Endodermal cell (in vitro differentiated cells): ENCODE data around the genes PIM3 and PANX2.

DNA sequence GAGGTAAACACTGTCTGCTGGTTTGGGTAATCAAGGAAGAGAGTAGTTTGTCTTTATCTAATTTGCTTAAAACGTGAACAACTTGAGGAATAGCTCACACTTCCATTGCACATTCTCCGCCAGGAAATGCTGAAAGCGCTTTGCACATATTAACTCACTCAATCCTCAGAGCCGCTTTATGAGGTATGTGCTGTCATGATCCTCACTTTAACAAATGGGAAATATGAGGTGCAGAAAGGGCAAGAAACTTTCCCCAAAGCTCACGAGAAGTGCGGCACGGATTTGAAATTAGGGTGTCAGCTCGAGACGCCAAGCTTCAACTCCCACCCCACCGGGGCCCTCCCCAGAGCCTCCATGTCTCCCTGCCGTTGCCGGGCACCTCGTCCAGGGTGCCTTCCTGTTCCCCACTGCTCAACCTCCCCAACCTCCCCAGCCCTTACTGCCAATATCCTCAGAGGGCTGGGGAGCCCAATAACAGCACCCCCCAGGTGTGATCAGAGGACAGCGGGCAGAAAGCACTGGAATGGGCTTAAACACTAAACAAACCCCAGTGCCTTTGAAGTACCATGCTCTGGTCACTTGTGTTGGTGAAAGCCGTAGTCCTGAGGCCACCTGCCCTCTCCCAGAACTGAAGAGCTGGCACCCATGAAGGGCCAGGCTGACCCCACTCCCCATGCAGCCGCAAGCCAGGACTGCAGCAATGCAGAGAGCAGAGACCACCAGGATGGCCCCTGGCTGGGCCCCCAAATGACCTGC is 390.5 kb upstream of the TAFA5 start:
- PRO-cap = no peak

GRCh38 chr22:48357150-48357631 is 132.2 kb upstream of the TAFA5 start:
- PRO-cap = bidirectional peak, plus-strand start at chr22:48357506, minus-strand start at chr22:48357337

DNA sequence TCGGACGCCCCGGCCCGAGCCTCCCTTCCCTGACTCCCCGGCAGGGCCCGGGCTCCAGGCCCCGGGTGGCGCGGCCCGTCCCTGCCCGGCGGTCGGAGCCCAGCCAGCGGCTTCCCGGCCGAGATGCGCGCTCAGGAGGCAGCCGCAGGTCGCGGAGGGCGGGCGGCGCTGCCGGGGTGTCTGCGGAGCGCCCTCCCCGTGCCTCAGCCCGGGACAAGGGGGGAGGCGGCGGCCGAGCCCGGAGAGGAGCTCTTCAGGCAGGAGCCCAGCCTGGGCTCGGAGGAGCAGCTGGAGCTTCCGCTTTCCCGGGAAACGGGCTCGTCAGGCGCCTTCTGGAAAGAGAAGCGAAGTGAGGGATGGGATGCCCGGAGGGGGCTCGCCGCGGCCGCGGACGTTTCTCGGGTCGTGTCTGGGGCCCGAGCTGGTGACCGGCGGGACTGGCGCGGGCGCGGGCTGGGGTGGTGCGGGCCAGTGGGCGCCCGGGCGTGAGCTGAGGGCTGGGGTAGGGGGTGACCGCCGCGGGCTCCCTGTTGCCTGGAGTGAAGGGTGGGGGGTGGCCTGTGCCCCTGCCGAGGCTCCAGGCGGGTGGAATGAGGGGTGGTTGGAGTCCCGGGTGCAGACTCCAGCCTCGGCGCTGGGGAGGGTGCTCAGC is 685 bp downstream of the TAFA5 start:
- PRO-cap = no peak

- PRO-cap = no peak
These were observed 165.1 kb downstream of the TAFA5 start for GRCh38 chr22:48654395-48654990.

GRCh38 chr22:49015808-49016227 is 526.5 kb downstream of the TAFA5 start:
- PRO-cap = no peak

GRCh38 chr22:49657253-49658229 is 170.1 kb downstream of the BRD1 start:
- PRO-cap = no peak

GRCh38 chr22:49659735-49660411 is 167.8 kb downstream of the BRD1 start:
- PRO-cap = no peak

DNA sequence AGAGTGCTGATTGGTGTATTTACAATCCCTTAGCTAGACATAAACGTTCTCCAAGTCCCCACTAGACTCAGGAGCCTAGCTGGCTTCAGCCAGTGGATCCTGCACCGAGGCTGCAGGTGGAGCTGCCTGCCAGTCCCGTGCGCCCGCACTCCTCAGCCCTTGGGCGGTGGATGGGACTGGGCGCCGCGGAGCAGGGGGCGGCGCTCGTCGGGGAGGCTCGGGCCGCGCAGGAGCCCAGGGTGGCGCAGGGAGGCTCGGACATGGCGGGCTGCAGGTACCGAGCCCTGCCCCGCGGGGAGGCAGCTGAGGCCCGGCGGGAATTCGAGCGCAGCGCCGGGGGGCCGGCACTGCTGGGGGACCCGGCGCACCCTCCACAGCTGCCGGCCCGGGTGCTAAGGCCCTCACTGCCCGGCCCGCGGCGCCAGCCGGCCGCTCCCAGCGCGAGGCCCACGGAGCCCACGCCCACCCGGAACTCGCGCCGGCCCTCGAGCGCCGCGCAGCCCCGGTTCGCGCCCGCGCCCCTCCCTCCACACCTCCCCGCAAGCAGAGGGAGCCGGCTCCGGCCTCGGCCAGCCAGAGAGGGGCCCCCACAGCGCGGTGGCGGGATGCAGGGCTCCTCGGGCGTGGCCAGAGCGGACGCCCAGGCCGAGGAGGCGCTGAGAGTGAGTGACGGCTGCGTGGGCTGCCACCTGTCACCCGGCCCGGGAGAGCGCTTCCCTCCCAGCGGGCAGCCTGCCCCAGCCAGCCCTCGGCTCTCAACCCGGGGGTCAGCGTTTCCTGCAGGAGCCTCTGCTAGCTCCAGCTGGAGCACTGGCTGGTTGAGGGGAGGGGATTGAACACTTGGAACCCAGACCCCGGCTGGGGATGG is 157.4 kb downstream of the BRD1 start:
- PRO-cap = unidirectional peak, plus-strand start at position 92 of the sequence

- PRO-cap = no peak
These were observed 23.7 kb downstream of the BRD1 start for GRCh38 chr22:49803844-49804575.

DNA sequence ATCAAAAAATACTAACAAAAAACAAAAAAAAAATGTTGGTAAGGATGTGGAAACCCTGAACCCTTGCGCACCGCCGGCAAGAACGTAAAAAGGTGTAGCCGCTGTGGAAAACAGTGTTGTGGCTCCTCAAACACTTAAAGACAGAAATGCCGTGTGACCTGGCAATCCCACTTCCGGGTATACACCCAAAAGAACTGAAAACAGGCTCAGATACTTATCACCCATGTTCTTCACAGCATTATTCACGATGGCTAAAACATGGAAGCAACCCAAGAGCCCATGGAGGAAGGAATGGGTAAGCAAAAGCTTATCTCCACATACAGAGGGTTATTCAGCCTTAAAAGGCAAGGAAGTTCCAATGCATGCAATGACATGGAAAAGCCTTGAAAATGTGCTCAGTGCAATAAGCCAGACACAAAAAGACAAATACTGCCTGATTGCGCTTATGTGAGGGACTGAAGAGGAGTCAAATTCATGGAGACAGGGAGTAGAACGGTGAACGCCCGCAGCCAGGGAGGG is 19.6 kb downstream of the BRD1 start:
- PRO-cap = no peak

- PRO-cap = no peak
These were observed 12.0 kb downstream of the BRD1 start for GRCh38 chr22:49815572-49816101.

DNA sequence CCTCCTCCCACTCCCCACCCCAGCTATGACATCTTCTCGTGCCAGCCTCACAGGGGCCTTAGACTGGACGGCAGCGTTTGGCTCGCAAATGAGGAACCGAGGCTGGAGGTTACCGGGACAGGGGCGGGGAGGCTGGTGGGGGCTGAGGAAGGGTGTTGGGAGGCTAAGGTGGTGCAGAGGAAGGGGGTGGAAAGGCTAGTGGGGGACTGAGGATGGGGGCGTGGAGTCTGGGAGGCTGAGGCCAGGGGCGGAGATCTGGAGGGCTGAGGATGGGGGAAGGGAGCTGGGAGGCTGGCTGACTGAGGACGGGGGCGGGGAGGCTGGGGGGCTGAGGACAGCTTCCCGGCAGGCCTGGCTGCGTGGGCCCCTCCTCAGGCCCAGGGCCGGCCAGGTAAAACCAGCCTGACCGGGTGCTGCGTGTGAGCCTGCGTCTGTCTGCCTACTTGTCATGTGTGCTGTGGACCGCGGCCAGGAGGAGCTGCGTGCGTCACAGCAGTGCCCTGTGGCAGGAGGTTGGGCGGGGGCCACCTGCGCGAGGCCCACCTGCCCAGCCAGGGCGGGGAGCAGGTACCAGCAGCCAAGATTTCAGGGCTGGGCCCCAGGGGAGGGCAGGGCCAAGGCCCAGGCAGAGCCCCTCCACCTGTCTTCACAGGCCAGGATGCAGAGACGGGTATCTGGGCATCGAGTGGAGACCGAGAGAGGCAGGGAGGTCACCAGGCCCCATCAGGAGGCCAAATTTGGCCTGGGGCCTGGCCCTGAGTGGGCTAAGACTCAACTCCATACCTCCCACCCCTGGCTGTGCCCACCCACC is 9.4 kb upstream of the PIM3 start:
- PRO-cap = no peak

- PRO-cap = bidirectional peak, plus-strand start at chr22:49960776, minus-strand start at chr22:49960648
These were observed at the start of gene PIM3 for GRCh38 chr22:49960539-49961658. TSS of gene PIM3 (plus strand) at chr22:49960772.

- PRO-cap = no peak
These were observed 5.7 kb downstream of the PIM3 start for GRCh38 chr22:49966310-49966730.

DNA sequence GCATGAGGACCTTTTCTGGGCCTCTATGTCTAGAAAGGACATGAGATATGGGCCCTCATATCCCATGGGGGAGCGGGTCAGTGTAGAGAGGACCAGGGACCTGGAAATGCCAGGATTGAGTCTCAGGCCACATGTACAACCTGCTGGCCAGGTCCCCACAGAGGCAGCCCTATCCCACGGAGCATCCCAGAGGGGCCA is 9.0 kb downstream of the PIM3 start:
- PRO-cap = no peak

GRCh38 chr22:49992790-49993558 is 19.6 kb downstream of the IL17REL start:
- PRO-cap = no peak

DNA sequence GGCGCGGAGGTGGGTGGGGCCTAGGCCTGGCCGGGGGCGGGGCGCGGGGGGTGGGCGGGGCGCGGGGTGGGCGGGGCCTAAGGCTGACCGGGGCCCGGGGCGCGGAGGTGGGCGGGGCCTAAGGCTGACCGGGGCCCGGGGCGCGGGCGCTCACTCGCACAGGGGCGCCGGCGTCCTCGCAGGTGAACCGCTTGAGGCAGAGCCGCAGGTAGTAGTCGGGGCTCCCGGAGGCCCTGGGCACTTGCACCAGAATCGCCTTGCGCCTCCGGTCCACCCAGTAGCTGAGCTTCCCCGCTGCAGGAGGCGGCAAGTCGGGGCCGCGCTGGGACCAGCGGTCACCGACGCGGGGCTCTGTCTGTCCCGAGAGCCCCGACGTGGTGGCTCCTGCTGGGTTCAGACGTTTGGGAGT is 12.9 kb downstream of the IL17REL start:
- PRO-cap = bidirectional peak, plus-strand start at position 179 of the sequence, minus-strand start outside the sequence

DNA sequence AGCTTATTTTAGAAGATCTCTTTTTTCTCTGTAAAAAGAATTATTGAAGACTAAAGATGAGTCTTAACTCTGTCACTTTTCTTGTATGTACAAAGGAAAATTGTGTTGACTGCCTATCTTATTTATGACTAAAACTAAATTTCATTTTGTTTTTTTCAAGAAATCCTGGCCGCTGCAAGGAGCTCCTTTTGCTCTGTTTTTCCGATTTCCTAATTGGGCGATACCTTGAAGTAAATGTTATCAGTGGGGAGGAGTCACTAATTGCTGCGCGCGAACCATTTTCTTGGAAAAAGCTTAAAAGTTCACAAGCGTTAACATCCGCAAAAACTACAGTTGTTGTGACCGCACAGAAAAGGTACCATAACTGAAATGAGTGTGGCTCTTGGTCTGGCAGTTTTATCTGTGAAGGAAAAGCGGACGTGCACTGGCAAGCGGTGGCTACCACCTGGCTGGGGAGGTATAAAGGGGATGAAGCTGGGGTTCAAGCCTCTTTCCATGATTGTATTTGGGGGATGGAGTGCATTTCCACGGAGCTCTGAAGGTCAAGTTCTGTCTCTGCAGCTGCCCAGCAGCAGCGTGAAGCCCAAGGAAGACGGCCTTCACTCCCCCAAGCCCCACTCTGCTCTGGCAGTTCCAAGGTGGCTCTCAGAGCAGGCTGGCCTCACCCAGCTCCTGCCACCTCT is 27.3 kb downstream of the MOV10L1 start:
- PRO-cap = unidirectional peak, plus-strand start at position 416 of the sequence

- PRO-cap = bidirectional peak, plus-strand start at chr22:50170784, minus-strand start at chr22:50170518
These were observed at the start of gene PANX2 for GRCh38 chr22:50170420-50171025. TSS of gene PANX2 (plus strand) at chr22:50170731.

- PRO-cap = no peak
These were observed 2.8 kb upstream of the TRABD start for GRCh38 chr22:50182650-50183527.